AG04450 (cell line): ENCODE results near the genes ZNF614, ZNF836, ZNF610, ZNF534, ENSG00000269825 and ZNF468.

GRCh38 chr19:51761758-51762135 lies 767 bp downstream of the FPR2 start:
- CAGE, long polyA plus RNA = no peak
- RRBS = no CpG with 5 or more reads among the region's 4 CpGs

GRCh38 chr19:51784707-51785519 lies 10.0 kb upstream of the FPR3 start:
- CAGE, long polyA plus RNA = no peak
- RRBS = no CpG with 5 or more reads among the region's 5 CpGs

- CAGE, long polyA plus RNA = no peak
- RRBS = no CpG with 5 or more reads among the region's 8 CpGs
Observed at GRCh38 chr19:51976128-51976410, 10.6 kb downstream of the ZNF350 start.

DNA sequence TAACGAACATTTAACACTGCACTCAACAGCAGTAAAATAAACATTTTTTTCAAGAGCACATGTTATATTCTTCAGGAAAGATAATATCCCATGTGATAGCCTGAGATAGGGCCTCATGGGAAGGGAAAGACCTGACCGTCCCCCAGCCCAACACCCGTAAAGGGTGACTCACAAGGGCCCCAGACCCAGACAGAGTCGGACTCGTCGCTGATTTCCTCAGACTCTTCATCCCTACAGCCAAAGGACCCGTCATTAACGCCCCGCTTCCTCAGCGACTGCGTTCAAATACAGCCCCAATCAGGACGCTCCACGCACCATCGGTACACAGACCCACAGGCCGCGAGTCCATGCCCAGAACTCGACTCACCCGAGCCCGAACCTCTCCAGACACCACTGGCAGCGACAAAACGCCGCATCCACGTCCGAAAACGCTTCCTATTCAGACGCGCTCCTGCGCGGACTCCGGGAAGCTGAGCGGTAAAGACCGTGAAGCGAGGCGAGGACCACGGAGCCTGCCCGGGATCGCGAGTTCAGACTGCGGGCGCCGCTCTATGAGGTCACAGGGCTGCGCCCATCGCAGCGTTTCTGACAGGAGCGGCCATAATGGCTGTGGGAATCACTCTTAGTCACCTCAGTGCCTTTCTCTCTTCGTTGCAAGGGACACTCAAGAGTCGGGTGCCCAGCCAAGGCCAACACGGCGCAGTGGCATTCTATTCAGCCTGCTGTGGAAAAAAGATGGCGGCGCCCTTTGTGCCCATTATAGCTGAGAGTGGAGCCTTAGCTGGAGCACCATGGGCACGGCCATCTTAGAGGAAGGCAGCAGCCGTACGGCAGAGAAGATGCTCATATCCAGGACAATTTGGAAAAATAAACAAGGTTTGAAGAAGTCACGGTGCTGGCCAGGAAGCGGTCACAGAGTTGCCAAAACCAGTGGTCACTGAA lies at the start of gene ZNF614:
ZNF614 (minus strand) TSS at position 505 of the 942 bp plus-strand sequence.
- CAGE, long polyA plus RNA = start-site peak on the plus strand centred at position 195 of the sequence, 49 bp wide, 7 and 9 reads in 2 replicates
- RRBS = 2% methylated on average over 7 of the region's 56 CpGs

DNA sequence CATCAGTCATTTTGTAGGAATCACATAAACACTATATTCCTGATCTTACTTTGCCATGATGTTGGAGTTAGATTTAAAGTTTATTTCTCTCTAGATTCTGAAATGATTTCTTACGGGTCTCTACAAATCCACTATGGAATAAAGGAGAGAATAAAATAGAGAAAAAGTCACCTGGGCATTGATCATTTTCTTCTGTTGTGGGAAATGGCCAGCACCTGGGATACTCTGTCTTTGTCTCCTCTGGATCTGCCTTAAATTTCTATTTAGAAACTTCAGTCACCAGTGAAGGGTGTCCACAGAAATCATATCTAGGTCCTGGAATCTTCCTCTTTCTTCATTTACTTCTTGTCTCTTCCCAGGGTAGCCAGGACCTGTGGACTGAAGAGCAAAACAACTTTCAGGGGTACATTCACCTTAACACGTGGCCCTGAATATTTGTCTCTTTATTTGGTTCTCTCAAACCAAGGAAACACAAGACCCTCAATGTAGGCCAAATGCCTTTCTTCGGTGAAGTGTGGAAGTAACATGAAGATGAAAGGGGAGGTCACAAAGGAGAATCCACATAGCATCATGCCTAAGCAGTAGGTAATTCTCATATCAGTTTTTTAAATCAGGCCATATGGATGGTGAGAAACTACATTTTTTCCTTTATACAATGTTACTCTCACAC lies 1.8 kb downstream of the ZNF432 start:
- CAGE, long polyA plus RNA = no peak
- RRBS = no CpG with 5 or more reads among the region's 3 CpGs

DNA sequence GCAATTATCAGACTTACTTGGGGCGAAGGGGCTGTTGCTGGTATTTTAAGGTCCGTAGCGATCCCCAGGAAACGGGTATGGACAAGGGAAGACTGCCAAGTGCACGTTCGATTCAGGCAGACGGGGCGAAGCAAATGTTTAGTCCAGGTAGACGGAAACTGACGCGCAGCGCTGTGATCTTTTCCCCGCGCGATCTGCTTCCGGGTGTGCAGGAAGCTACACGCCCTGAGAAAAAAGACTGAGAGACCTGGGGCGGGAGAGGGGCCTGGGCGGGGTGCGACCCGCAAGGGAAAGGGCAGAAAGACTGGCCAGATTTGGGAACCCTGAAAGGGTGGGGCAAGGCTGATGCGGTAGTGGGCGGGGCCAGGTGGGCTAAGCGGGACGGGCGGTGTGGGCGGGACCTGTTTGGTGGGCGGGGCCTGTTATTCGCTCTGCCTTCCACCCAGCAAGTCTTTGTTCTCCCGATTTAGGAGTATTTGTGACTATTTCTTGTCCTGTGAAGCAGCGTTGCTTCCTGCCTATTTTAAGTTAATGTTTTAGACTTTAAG lies at the start of gene ZNF836:
ZNF836 (minus strand) TSS at position 303 of the 548 bp plus-strand sequence.
- CAGE, long polyA plus RNA = no peak
- RRBS = no CpG with 5 or more reads among the region's 31 CpGs

- CAGE, long polyA plus RNA = no peak
- RRBS = no CpG with 5 or more reads among the region's 17 CpGs
Observed at GRCh38 chr19:52188763-52189465, 938 bp upstream of the PPP2R1A start.

- CAGE, long polyA plus RNA = no peak
- RRBS = 3% methylated on average over 3 of the region's 51 CpGs
Observed at GRCh38 chr19:52269695-52270855, 688 bp downstream of the ZNF766 start.

DNA sequence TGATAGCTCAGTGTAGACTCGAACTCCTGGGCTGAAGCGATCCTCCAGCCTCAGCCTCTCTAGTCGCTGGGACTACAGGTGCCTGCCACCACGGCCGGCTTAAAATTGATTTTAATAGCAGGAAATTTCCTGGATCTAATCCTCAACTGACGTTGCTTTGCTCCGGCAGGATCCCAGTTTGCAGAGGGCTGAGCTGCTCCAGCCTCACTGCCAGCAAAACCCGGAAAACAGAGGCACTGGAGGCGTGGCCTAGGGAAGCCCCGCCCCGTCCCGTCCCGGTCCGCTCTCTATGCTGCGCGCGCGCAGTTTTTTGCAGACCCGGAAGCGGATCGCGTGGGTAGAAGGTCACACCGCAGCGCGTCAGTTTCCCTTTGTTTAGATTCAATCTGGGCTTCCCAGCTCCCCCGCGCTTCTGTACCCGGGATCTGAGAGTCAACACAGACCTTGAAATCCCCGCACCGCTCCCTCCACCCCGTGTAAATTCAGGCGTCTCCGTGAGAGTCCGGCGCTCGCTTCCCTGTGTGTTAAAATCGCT lies at the start of gene ZNF610:
ZNF610 (plus strand) TSS at position 313 of the 535 bp plus-strand sequence.
- CAGE, long polyA plus RNA = no peak
- RRBS = 3% methylated on average over 19 of the region's 37 CpGs

- CAGE, long polyA plus RNA = no peak
- RRBS = 69% methylated on average over 6 of the region's 33 CpGs
Observed at GRCh38 chr19:52428842-52429412, at the start of gene ZNF534. ZNF534 (plus strand) TSS chr19:52429148.

GRCh38 chr19:52528529-52529195 lies 1.2 kb downstream of the ZNF808 start:
- CAGE, long polyA plus RNA = no peak
- RRBS = no CpG with 5 or more reads among the region's 8 CpGs

- CAGE, long polyA plus RNA = no peak
- RRBS = no CpG with 5 or more reads among the region's 1 CpG
Observed at GRCh38 chr19:52646751-52647354, 43.4 kb downstream of the ENSG00000269825 start.

DNA sequence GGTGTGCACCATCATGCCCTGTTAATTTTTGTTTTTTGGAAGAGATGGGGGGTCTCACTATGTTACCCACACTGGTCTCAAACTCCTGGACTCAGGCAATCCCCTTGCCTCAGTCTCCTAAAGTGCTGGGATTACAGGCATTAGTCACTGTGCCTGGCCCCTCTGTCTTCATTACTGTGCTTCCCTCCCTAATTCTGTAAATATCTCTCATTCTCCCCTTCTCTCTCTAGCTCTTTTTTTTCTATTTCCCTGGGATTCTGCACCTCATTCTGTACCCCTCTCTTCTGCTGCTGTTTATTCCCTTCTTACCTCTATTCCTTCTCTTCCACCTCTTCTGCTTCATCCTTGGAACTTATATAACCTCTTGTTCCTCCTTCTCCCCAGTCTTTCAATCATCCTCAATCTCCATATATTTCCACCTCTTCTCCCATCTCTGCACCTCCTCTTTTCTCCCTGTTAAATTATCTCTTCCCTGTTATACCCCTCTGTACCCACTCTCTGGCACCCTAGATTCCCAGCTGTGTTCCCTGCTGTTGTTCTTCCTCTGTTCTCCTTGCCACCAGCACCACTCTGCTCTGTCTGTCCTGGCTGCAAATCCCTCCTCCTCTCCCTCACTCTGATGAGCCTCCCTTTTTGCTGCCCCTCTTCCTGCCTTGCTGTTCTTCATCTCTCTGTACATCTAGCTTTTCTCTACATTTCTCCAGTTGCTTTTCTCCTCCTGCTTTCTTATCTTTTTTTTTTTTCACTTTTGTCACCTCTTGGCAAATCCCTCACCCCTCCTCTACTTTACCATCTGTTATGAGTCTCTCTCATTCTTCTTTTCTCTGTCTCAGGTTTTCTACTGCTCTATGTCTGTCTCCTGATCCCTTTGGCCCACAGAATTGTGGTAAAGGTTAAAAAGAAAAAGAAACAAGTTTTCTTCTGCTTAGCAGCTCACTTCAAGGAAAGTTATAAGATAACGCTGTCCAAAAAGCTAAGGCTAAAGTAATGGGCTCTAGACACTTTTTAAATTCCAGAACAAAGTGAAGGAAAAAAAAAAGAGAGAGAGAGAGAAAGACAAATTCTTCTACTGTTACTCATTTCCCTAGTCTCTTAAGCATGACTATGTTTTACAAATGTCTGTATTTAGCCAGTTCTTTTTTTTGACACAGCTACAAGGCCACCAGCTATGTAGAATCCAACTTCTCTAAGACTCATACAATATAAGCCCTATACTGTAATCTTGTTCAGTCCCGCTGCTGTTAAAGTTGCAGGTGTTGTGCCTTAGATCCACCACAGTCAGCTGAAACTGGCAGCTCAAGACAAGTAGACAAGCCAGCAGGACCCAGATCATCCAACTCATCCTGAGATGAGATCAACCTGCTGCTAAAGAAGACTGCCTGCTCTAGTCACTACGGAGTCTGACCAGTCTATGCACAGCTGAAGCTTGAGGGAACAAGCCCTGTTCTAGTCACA lies 42.3 kb downstream of the ENSG00000269825 start:
- CAGE, long polyA plus RNA = start-site peak on the minus strand centred at position 442 of the sequence, 155 bp wide, 85 and 104 reads in 2 replicates; start-site peak on the minus strand centred at position 784 of the sequence, 70 bp wide, 120 and 102 reads in 2 replicates; start-site peak on the minus strand centred at position 1,171 of the sequence, 208 bp wide, 25 and 35 reads in 2 replicates
- RRBS = no CpG with 5 or more reads among the region's 3 CpGs

GRCh38 chr19:52690206-52690812 lies at the start of gene ENSG00000269825:
ENSG00000269825 (minus strand) TSS chr19:52690496.
- CAGE, long polyA plus RNA = start-site peak on the minus strand at chr19:52690480-52690509, 91 and 46 reads in 2 replicates
- RRBS = 0% methylated on average over 5 of the region's 42 CpGs

- CAGE, long polyA plus RNA = no peak
- RRBS = 80% methylated on average over 6 of the region's 29 CpGs
Observed at GRCh38 chr19:52724548-52725613, 10.0 kb downstream of the ZNF611 start.

- CAGE, long polyA plus RNA = start-site peak on the minus strand at chr19:52857600-52857623, 412 and 254 reads in 2 replicates
- RRBS = no CpG with 5 or more reads among the region's 43 CpGs
Observed at GRCh38 chr19:52857434-52858261, at the start of gene ZNF468. ZNF468 (minus strand) TSS chr19:52857619.

DNA sequence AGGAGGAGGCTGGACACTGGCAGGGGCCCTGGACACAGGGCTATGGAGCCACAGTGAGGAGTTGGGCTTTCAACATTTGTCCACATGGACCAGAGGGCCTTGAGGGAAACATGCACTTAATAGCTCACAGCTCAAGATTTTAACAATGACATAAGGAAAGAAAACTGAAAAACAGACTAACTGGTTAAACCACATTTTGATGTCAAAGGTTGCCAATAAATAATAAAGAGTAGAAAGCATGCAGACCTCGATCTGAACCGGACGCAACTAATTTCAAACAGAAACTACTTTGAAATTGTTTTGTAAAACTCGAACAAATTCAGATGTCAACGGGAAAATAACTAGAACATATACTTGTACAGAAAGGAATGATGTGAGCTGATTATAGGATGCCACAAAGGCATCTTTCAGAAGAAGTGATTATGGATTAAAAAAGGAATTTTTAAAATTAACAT lies 15.6 kb upstream of the ZNF888 start:
- CAGE, long polyA plus RNA = no peak
- RRBS = no CpG with 5 or more reads among the region's 5 CpGs

- CAGE, long polyA plus RNA = no peak
- RRBS = no CpG with 5 or more reads among the region's 22 CpGs
Observed at GRCh38 chr19:52946370-52946841, 16.3 kb downstream of the ZNF816 start.

DNA sequence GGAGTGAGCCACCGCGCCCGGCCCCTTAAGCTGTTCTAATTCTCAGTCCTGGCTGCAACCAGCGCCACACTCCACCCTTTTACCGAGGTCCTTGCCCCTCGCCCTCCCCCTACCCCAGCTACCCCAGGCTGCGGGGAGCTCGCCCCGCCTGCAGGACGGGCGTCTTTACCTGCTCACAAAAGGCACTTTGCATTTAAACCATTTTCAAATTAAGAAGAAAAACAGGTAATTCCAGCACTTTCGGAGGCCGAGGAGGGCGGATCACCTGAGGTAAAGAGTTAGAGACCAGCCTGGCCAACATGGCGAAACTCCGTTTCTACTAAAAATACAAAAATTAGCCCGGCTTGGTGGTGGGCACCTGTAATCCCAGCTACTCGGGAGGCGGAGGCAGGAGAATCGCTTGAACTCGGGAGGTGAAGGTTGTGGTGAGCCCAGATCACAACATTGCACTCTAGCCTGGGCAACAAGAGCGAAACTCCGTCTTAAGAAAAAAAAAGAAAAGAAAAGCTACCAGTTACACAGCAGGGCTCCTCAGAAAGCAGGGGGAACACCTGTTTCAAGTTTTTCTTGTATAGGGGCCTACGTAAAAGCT lies 16.0 kb upstream of the ERVV-1 start:
- CAGE, long polyA plus RNA = no peak
- RRBS = no CpG with 5 or more reads among the region's 24 CpGs

DNA sequence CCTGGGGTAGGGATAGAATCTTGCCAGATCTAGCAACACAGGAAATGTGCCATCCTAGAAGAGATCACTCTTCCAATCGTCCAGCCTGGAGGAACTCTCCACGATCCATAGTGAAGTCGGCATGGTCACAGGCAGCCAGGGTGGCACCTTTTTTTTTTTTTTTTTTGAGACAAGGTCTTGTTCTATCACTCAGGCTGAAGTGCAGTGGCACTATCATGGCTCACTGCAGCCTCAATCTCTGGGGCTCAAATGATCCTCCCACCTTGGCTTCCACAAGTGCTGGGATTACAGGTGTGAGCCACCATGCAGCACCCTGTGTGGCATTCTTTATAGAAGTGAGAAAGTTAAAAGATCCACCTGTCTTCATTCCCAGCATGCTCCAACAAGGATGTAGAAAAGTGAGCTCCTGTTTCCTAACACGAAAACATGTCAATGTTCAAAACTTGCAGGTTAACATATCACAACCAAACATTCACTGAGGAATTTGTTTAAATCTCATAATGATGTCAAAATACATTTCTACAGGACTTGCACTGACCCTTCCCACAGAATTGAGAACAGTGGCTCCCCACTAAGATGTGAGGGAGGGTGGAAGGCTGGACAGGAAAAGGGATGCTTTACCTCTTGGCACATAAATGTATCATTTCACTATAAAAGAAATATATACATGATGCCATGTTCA lies 18.3 kb downstream of the ZNF160 start:
- CAGE, long polyA plus RNA = no peak
- RRBS = no CpG with 5 or more reads among the region's 4 CpGs